Measurements from ENCODE around the genes C2orf92 and COA5.

GRCh38 chr2:96897843-96898420 lies 28.1 kb upstream of the SEMA4C start:
- PRO-cap = no peak

GRCh38 chr2:97183578-97183938 lies 70.6 kb downstream of the ANKRD36 start:
- PRO-cap = no peak

- PRO-cap = no peak
Observed at GRCh38 chr2:97550957-97551617, 38.6 kb downstream of the ANKRD36B start.

- PRO-cap = no peak
Observed at GRCh38 chr2:97669372-97669950, at the start of gene C2orf92. TSS of gene C2orf92 (plus strand) at chr2:97669713.

- PRO-cap = no peak
Observed at GRCh38 chr2:97782176-97782577, 68.8 kb downstream of the ZAP70 start.

GRCh38 chr2:97813435-97814084 lies 100.2 kb downstream of the ZAP70 start:
- PRO-cap = no peak

- PRO-cap = no peak
Observed at GRCh38 chr2:98027160-98027607, 31.4 kb upstream of the TMEM131 start.

- PRO-cap = no peak
Observed at GRCh38 chr2:98133987-98134658, 47.2 kb downstream of the VWA3B start.

GRCh38 chr2:98153455-98154013 lies 66.6 kb downstream of the VWA3B start:
- PRO-cap = no peak

GRCh38 chr2:98160129-98161156 lies 73.5 kb downstream of the VWA3B start:
- PRO-cap = no peak

DNA sequence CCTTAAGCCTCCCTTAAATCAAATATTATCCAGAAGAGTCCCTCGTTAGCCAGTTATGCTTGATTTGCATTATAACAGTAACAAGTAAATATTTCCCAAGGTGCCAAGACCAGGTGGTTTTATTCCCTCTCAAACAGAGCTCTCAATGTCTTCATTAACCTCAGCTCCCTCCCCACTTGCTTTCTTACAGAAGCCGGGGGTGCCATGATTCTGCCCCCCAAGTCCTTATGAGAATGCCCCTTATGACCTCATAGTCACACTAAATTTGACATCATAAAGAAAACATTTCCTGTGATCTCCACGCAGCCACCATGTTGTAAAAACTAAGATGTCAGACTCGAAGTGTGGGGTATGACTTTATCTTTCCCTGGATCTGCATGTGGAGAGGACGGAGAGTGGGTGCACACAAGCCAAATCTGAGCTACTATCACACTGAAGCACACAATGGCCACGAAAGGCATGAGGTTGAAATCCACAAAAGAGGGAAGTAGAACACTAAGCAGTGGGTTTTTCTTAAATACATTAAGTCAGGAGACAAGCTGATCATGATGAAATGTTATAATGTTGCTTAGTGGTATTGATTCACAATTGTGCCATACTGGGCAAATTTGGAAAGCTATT lies 101.0 kb upstream of the CNGA3 start:
- PRO-cap = no peak

DNA sequence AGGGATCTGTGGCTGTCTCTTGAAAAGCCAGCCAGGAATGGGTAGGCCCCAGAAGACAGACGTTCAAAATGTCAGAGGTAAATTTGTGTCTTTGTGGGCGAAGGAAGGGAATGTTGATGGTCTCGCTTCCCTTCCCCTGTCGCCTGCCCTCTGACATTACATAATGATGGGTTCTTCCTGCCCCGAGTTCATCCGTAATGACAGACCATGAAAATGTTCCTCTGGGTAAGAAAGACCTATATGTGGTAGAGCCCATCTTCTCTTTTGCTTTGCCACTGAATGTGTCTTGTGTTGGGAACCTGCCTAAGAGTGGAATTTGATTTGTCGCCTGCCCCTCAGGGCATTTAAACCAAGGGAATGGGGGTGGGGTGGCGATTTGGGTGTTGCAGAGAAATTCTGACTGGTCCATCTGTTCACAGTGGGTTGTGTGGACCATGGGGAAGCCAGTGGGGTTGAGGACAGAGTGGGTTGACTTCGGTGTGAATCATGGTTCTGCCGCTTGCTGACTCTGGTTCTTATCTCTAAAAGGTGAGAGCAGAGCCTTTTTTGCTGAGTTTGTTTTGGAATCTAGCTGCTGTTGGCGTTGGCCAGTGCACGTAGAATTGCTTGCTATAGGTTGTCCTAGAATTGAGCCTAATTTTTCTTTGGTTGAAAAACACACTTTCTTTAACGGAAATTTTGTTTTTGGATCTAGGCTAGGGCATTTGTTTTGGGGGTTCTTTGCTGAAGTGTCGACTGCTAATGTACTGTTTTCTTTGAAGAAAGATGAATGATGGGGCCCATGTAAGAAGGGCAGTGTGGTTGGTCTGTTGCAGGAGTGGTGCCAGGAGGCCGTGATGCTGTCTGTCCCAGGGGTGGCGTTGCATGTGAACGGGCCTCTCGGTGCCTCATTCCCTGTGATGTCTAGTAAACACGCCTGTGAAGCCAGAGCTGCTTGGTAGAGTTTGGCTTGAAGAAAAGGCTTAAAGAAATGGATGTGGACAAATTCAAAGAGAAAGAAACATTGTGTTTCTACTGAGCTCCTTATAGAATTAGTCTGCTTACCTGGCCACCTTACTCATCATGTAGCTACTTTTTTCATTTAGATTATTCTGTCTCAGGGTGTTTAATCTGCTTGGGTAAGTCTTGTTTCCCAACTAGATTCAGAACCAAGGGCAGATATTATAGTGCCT lies 1.4 kb downstream of the INPP4A start:
- PRO-cap = no peak

DNA sequence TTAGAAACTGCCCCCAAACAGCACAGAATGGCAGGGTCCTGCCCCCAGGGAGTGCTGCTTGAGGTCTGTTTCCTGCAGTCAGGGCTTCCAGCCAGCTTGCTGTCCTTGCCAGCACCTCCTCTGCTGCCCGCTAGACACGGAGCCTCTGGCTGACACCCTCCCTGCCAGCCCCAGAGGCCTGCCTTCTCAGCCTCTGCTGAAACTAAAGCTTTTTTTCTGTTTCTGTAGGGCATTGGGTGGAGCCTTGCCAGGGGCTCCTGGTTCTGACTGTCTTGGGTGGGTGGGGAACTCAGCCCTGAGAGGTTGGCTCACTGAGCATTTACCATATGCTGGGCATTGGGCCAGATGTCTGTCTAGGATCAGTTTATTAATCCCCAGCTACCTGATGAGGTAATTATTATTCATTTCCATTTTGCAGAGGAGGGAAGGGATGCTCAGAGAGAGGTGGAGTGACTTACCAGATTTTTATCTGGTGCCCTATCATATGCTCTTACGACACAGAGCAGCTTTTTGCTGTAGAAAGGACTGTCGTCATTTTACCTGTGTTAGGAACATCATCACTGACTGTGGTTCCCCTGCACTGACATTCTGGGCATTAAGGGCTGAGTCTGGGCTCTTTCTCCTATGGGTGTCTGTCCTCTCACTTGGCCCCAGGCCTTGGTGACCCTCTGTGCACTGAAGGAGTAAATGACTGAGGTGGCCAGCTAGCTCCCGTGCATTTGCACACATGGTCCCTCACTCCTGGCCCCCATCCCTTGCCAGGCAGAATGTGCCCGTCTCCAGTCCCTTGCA lies 35.5 kb downstream of the INPP4A start:
- PRO-cap = no peak

GRCh38 chr2:98566017-98566575 lies 42.2 kb downstream of the COA5 start:
- PRO-cap = no peak

- PRO-cap = bidirectional peak, plus-strand start at chr2:98608626, minus-strand start at chr2:98608515
Observed at GRCh38 chr2:98608005-98608735, at the start of gene COA5. TSS of gene COA5 (minus strand) at chr2:98608512.

- PRO-cap = no peak
Observed at GRCh38 chr2:98612861-98613184, 4.4 kb downstream of the UNC50 start.

GRCh38 chr2:98617346-98618020 lies 9.1 kb downstream of the UNC50 start:
- PRO-cap = no peak

- PRO-cap = no peak
Observed at GRCh38 chr2:98658721-98659446, 50.5 kb downstream of the UNC50 start.

DNA sequence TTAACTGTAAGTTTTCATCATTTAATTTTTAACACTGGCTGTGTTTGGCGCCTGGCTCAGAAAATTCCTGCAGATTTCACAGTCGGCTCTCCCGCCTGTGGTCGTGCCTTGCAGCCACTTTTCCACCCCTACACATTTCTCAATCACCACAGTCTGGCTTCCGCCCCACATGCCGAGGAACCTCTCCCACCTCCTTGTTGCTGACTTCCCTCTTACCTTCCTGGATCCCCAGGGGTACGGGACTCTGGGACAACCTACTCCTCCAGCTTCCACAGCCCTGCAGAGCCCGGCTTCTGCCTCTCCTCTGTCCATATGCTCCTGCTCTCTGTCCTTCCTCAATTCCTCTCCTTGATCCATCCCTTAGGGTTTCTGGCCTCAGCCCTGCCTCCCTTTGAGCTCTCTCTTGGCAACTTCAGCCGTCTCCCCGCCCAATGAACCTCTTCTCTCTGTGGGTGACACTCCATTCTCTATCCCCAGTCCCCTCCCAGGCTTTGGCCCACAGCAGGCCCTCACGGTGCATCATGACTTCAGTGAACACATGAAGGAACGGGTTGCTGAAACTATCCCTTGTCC lies 41.8 kb upstream of the MGAT4A start:
- PRO-cap = no peak

DNA sequence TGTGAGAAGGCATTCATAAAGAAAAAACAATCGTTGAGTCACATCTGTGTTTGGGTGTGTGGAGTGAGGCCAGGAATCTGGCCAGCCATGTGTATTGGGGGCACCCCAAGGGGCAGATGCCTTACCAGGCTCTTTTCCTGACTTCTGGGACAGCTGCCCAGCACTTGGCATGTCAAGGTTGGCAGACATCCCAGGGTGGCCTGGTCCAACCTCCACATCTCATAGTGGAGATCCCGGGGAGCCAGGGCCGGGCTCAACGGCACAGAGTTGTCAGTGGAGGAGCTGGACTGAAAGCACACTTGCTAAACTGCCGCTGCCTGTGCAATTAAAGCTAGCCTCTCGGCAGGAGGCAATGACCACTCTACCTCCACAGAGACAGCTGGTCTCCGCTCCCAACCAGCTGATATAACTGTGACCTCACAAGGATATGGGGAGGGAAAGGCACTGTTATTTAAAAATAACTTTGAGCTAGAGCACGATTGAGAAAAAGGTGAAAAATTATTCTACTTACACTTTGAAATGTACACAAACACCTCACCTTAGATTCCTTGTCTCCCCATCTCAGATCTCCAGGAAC lies 75.4 kb upstream of the MGAT4A start:
- PRO-cap = no peak